Measurements from ENCODE around the genes ZFP62 and RACK1.

DNA sequence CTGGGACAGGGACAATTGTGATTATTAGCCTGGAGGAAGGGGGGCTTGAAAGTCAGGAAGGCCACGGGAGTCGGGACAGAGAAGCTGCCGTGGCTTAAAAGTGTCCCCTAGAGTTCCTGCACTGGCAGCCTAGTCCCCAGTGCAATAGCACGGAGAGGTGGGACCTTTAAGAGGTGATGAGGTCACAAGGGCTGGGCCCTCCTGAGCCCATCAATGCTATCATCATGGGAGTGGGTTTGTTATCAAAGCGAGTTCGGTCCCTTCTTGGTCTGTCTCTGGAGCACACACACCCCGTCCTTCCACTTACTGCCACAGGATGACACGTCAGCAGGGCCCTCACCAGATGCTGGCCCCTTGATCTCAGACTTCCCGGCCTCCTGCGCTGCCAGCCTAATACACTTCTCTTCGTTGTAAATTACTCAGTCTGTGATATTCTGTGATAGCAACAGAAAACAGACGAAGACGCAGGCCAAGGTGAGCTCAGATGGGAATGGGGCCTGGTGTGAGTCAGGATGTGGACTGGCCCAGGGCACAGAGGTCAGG, 26.3 kb upstream of the CNOT6 start:
- PRO-cap = no peak
- RAMPAGE, long total RNA, 4 experiments = no peak in any of the 4 experiments

GRCh38 chr5:180494042-180494286, 215 bp upstream of the CNOT6 start:
- PRO-cap = no peak
- RAMPAGE, long total RNA, 4 experiments = no peak in any of the 4 experiments

- PRO-cap = no peak
- RAMPAGE, long total RNA, 4 experiments = no peak in any of the 4 experiments
These were observed 2.6 kb upstream of the MGAT1 start for GRCh38 chr5:180805148-180805643.

DNA sequence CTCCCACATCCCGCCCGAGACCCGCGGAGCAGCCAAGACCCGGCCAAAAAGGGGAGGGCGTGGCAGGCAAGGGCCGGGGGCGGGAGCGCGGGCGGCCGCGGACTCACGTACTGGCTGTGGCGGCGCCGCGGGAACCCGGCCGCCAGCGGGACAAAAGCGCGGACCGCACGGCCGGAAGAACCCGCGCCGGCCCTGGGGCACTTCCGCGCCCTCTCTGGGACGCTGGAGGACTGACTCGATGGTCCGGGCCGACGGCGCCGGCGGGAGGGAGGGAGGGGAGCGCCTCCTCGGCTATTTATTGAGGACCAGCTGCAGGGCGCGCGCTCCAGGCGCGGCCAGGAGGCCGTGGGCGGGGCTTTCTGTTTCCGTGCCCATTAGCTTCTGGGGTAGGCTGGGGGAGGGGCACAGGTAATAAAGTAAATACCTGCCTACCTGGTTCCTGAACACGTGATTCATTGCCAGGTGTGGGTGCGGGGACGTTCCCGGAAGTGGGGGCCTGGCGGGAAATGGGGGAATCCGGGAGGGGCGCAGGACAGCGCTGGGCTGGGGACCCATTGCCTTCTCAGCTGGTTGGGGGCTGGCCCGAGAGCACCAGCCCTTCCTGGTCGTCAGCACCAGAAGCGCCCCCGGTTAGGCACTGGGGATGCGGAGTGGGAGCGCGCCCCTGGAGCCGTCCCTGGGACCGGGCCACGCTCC, at the start of gene ZFP62:
Gene ZFP62, minus strand, starts transcription at position 169 of the 696 bp plus-strand sequence.
- PRO-cap = no peak
- RAMPAGE, long total RNA, 4 experiments = start-site peak on the minus strand in 4 of 4 experiments, centred at positions 57 to 152 of the sequence, 16 to 153 reads per replicate

GRCh38 chr5:181044519-181044719, 4.4 kb downstream of the BTNL9 start:
- PRO-cap = no peak
- RAMPAGE, long total RNA, 4 experiments = no peak in any of the 4 experiments

DNA sequence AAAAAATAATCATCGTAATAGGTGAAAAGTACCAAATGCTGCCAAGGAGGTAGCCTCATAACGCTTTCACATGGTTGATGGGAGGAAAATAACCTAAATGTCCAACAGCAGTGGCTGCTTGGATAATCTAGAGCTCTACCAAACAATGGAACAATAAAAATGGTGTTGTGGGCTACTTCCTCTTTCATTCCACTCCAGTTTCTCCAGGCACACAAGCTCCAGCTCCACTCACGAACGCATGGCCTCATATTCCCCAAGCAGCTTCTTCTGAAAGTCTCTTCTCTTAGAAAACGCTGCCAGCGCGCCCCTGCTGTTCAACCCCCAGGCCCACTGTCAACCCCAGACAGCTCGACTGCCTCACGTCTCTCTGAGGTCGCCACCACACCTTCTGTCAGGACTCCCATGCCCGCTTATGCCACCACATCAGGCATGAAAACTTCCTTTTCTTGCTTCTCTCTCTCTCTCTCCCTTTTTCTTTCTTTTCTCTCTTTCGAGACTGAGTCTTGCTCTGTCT, 16.1 kb downstream of the OR2V2 start:
- PRO-cap = no peak
- RAMPAGE, long total RNA, 4 experiments = no peak in any of the 4 experiments

- PRO-cap = no peak
- RAMPAGE, long total RNA, 4 experiments = no peak in any of the 4 experiments
These were observed 16.6 kb downstream of the OR2V2 start for GRCh38 chr5:181163938-181164523.

GRCh38 chr5:181172932-181174013, 25.9 kb downstream of the OR2V2 start:
- PRO-cap = no peak
- RAMPAGE, long total RNA, 4 experiments = no peak in any of the 4 experiments

DNA sequence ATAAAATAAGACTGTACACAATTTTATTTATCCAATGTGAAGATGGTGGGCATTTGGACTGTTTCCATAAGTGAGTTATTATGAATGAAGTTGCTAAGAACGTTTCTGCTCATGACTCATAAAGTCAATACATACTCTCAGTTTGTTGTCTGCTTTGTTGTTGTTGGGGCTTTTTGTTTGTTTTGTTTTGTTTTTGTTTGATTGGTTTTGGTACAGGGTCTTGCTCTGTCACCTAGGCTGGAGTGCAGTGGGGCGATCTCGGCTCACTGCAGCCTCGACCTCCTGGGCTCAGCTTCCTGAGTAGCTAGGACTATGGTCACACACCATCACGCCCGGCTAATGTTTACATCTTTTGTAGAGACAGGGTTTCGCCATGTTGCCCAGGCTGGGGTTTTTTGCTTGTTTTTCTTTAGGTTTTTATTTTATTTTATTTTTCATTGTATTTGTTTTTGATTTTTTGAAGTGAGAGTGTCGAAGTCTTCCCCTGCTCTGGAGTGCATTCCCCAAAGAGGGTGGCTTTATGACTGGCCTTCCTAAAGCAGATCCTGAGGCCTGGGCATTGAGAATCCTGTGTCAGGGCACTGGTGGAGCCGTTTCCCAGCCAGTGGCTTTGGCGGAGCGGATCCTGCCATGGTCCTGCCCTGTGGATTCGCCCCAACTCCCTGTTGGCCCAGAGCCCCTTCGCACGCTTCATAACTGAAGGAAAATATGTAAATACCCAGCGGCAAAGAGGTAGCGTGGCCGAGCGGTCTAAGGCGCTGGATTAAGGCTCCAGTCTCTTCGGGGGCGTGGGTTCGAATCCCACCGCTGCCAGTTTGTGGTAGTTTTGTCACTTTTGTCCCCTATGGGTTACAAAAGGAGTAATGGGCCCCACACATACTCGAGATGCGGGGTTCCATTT, 17.8 kb downstream of the TRIM7 start:
- PRO-cap = no peak
- RAMPAGE, long total RNA, 4 experiments = no peak in any of the 4 experiments

- PRO-cap = unidirectional peak, minus-strand start at chr5:181243902
- RAMPAGE, long total RNA, 4 experiments = start-site peak on the minus strand in 4 of 4 experiments, at chr5:181243750-181243910 at its widest, 105 to 13,732 reads per replicate
These were observed at the start of gene RACK1 for GRCh38 chr5:181243043-181244065. RACK1 (minus strand) TSS chr5:181243906.

- PRO-cap = no peak
- RAMPAGE, long total RNA, 4 experiments = no peak in any of the 4 experiments
These were observed 2.6 kb upstream of the TRIM52 start for GRCh38 chr5:181263376-181264136.

DNA sequence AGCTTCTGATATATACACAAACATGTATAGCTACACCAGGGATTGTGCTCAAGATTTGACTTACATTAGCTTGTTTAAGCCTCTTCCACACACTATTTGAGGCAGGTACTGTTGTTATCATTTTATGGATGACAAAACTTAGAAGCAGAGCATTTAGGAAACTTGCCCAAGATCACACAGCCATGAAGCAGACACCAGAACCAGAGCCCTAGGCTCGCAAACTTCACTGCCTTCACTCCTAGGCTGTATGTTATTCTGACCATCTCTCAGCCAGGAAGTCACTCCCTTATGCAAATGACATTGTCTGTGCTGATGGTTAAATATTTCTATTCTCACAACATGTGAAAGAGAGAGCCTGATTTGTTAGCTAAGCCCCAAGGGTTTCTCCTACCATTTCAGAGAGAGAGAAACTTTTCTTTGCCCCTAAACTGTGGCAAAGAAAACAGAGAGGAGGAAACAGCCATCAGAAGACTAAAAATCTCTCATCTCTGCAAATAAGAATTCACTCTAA, 26.4 kb upstream of the TRIM52 start:
- PRO-cap = no peak
- RAMPAGE, long total RNA, 4 experiments = no peak in any of the 4 experiments